Metanephros (tissue), 2 donors: ENCODE data around the genes JAK2, MLANA and RANBP6.

DNA sequence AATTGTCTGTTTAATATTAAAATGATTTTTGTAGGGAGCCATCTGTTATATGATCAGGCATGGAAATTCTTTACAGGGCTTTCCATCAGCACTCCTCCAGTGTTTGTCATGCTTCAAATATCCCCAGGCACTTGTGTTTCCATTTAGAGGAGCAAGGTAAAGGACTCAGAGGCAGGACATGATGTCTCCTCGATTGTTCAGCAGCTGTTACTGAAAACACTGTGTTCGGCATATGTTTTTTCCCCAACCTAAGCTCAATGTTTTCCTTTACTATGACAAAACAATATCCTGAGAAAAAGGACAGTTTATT is 172.3 kb upstream of the RFX3 start:
- RAMPAGE, long total RNA = no peak

GRCh38 chr9:3793806-3794624 is 268.2 kb upstream of the RFX3 start:
- RAMPAGE, long total RNA = no peak

- RAMPAGE, long total RNA = no peak
Observed at GRCh38 chr9:4105840-4106189, 194.1 kb downstream of the GLIS3 start.

DNA sequence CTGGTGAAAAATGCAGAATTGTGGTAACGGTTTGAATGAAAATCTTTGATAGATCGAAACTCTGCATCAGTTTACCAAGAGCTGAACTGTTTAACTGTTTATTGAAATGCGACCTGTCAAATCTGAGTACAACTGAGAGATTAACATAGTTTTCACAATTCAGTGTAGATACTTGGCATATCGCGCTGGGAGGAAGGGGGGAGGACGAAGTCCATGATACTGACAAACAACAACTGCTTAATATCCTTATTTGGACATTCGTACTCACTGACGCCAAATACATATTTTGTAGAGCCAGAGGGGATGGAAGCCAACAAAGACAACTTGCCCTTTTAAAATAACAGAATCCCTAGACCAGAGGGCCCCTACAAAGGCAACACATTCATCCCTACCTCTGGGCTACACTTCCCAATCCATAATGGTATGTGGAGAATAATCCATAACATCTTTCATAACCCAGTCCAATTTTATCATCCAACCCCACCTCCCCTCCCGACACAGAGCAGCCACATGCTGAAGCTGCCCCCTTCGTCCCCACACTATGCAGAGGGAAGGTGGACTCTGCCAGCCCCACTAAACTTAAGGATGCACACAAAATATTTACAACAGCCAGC is 93.1 kb downstream of the GLIS3 start:
- RAMPAGE, long total RNA = no peak

DNA sequence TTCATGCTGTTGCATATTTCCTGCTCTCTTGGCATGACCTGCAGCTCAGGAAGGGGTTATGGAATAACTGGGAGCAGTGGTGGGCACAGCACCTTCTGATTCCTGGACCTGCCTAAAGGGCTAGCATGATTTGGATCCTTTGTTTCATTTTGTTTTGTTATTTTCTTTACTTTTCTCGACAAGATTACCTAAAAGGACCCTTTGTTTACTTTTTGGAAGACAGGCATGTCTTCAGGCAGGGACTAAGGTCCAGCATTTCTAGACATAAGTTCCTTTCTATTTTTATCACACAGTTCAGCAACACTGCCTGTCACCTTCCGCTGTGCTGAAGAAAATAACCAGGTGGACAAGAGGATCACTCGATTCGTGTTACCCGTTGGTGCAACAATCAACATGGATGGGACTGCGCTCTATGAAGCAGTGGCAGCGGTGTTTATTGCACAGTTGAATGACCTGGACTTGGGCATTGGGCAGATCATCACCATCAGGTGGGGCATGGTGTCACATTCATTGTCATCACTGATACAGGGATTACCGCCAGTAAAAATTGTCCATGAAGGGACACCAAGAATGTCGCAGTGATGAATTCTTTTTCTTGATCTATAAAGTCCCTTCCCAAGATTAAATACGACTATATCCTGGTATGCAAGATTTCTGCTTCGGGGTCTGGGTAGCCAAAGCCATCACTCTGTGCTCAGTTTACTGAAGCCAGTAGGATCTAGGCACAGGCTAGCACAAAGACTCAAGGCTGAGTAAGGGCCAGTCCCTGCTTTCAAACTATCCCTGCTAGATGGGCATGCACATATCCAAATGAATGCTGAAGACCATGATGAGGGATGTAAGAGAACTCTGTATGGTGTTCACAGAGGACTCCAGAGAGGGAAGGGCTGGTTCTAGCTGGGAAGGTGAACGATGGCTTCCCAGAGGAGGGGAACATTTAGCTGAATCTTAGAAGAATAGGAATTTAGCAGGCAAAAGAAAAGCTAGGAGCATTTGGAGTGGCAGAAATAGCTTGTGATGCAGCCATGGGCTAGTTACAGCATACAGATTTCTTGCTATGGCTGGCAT is 85.5 kb upstream of the PLPP6 start:
- RAMPAGE, long total RNA = no peak

DNA sequence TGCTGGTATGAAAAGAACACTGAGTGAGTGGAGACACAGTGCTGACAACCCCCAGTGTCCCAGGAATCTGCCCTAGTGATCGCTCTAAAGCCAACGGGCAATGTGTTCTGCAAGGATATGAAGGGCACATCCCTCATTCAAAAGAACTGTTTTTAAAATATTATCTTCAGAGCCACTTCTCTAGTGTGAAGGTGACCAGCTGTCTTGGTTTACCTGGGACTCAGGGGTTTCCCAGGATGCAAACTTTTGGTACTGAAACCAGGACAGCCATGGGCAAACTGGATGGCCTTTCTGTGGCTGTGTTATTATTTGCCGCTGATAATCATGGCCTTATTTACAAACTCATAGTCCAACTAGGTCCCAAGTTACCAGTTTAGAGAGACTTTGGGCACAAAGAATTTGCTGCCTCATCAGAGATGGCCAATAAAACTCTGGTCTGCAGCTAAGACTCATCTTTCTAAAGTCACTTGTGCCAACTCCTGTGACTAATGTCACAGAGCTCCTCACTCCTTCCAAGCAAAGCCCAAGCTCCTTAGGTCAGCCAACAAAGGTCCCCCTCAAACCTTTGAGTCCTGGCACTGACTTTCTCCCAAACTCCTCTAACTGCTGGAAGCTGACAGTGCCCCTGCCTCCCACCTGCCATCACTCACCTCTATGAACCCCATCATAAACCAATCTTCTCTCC is 47.5 kb upstream of the PLPP6 start:
- RAMPAGE, long total RNA = no peak

- RAMPAGE, long total RNA = no peak
Observed at GRCh38 chr9:4732719-4733415, 8.1 kb downstream of the AK3 start.

DNA sequence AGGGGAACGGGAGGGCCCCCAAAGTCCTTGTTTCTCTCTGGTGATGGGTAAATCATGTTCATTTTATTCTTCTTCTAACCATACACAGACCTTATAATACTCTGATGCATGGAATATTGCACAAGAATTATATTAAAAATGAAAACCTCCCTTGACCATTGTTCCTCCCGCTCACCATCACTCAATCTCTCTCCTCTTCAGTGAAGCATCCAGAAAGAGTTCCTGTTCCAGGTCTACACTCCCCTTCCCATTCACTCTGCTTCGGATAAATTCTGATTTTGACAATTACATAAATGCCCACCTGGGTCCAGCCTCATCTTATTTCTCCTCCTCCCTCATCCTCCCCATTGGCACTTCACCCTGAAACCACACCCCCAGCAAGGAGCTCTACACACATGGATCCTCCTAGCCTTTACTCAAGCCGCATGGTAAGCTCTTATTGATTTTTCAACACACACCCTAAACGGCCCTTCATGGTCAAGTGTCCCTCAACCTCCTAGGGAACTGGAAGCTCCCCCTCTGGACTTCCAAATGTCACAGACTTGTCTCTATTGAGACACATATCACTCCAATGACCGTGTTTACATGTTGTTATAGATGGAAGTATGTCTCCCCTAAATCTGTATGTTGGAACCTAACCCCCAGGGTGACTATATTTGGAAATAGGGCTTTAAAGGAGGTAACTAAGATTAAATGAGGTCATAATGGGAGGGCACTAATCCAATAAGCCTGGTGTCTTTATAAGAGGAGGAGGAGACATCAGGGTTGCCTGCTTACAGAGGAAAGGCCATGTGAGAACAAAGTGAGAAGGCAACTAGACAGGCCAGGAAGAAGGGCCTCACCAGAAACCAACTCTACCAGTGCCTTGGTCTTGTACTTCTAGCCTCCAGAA is 7.3 kb downstream of the AK3 start:
- RAMPAGE, long total RNA = no peak

- RAMPAGE, long total RNA = no peak
Observed at GRCh38 chr9:4794233-4794656, 1.5 kb downstream of the RCL1 start.

DNA sequence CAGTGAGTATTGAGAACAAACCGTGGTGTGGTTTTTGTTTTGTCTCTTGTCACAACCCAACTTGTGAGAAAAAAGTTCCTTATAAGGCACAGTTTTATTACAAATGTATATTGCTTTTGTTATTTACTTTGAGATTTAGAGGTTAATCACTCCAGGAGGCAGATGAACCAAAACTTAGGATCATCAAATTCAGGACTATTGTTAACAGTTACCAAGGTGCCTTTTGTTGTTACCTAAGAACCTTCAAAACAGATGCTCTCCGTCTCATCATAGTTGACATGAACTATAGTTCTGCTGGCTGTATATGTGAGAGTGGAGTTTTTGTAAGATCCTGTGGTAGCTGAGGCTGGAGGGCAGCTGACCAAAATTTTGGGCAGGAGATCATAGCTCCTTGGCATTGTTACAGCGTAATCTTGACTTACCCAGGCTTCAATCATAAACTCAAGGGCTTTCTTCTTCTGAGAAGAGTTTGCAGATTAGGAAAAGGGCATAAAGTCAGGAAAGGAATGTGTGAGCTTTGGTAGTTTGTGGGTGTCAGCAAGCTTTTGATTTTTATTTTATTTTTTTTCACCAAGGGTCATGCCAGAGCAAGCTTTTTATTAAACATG is 34.4 kb downstream of the RCL1 start:
- RAMPAGE, long total RNA = no peak

- RAMPAGE, long total RNA = no peak
Observed at GRCh38 chr9:4850154-4851615, 57.9 kb downstream of the RCL1 start.

DNA sequence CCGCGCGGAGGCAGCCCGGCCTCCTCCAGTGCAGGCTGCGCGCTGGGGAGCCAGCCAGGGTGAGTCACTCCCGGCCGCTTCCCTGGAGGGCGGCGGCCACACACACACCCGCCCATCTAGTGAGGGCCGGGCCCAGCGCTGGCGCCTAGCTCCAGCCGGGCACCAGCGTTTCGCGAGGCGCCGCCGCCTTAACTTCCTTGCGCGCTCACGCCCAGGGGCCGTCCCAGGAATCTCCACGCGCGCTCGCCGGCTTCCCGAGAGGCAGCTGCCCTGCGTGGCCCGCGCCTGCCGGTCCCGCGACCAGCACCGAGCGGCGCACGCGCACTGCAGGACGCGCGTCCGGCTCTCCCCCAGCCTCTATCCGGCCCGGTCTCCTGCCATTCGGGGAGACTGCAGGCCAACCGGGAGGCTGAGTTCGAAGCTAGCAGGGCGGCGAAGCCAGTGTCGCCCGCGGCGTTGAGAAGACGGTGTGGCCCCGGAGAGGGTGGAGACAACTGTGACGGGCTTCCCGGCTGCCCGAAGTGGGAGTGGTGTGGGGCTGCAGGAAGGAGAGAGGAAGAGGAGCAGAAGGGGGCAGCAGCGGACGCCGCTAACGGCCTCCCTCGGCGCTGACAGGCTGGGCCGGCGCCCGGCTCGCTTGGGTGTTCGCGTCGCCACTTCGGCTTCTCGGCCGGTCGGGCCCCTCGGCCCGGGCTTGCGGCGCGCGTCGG is at the start of gene JAK2:
JAK2 (plus strand) TSS at position 566 of the 710 bp plus-strand sequence.
- RAMPAGE, long total RNA = no peak

DNA sequence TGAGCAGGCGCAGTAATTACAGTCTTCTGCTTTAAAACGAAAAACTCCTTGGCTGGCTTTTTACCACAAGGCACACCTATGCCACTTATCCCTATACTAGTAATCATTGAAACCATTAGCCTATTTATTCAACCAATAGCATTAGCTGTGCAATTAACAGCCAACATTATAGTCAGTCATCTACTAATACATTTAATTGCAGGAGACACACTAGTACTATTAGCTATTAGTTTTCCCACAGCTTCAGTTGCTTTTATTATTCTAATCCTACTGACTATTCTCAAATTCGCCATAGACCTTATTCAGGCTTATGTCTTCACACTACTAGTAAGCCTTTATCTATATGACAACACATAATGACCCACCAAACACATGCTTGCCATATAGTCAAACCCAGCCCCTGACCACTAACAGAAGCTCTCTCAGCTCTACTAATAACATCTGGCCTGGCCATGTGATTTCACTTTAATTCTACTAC is 85.5 kb downstream of the INSL6 start:
- RAMPAGE, long total RNA = no peak

GRCh38 chr9:5133882-5134156 is 51.6 kb downstream of the INSL6 start:
- RAMPAGE, long total RNA = no peak

DNA sequence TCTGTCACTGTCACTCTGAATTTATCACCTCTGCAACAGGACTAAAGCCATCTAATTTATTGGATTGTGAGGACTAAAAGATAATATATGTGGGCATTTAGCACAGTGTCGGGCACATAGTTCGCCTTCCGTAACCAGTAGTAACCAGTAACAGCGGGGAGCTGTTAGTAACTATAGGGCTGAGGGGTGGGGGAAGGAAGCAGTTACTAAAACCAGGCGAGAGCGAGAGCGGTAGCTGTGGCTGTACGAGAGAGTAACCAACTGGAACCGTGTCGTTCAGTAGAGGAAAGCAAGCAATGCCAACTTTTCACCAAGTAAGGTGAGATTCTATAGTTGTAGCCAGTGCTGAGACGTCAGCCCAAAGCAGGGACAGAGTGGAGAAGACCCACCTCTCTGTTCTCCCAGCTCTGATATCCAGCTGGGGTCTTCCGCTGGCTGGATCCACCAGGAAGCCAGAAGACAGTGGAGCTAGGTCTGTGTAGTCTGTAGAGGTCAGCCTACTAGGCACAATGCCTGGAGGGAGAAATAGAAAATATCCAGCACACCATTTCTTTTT is 1.1 kb upstream of the PLGRKT start:
- RAMPAGE, long total RNA = no peak

DNA sequence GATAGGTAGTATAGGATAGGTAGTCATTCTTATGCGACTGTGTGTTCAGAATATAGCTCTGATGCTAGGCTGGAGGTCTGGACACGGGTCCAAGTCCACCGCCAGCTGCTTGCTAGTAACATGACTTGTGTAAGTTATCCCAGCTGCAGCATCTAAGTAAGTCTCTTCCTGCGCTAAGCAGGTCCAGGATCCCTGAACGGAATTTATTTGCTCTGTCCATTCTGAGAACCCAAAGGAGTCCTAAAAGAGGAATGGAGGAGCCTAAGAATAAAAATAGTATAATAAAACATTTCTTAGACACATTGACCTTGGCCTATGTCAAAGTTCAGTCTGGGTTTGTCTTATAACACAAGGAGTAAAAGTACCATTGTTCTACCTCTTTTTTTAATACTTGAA is 508 bp downstream of the CD274 start:
- RAMPAGE, long total RNA = no peak

DNA sequence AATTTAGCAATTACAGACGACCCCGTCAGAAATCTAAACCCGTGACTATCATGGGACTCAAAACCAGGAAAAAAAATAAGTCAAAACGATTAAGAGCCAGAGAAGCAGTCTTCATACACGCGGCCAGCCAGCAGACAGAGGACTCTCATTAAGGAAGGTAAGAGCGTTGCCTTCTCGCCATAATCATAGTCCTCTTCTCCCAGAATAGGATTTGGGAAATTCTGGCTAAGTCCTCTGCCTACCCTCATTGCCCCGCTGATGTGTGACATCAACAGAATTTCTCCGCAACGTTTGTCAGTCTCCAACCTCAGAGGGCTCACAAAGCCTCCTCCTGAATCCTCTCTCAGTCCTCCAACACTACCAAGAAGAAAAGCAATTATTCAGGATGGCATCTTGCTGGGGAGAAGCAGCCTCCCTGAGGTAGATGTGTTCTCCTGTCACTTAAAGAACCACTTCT is at the start of gene MLANA:
MLANA (plus strand) TSS at position 110 of the 457 bp plus-strand sequence.
- RAMPAGE, long total RNA = no peak

DNA sequence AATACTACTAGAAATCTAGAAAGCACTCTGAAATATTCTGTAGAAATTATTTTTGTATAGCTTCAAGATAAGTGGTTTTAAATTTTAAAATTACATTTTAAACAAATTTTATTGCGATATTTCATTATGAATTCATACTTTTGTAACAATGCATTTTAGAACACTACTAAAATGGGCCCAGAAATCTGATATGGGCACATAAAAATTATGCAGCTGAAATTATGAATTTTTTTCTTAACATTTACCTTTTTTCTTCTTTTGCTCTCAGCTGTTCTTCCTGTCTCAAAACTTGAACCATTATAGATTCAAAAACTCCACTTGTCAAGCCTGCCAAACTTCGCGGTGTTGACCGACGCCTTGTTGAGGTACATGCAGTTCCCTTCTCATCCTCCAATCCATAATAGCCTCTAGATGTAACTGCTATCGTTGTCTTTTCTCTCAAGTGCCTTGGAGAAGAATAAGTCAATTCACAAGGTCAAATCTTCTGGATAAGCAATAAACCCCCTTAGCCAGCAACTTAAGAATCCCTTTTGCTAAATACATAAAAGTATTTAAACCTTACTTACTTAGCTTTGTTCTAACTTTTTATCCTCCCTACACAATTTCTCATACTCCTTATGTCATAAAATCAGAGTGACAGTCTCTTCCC is 20.1 kb downstream of the KIAA2026 start:
- RAMPAGE, long total RNA = no peak

DNA sequence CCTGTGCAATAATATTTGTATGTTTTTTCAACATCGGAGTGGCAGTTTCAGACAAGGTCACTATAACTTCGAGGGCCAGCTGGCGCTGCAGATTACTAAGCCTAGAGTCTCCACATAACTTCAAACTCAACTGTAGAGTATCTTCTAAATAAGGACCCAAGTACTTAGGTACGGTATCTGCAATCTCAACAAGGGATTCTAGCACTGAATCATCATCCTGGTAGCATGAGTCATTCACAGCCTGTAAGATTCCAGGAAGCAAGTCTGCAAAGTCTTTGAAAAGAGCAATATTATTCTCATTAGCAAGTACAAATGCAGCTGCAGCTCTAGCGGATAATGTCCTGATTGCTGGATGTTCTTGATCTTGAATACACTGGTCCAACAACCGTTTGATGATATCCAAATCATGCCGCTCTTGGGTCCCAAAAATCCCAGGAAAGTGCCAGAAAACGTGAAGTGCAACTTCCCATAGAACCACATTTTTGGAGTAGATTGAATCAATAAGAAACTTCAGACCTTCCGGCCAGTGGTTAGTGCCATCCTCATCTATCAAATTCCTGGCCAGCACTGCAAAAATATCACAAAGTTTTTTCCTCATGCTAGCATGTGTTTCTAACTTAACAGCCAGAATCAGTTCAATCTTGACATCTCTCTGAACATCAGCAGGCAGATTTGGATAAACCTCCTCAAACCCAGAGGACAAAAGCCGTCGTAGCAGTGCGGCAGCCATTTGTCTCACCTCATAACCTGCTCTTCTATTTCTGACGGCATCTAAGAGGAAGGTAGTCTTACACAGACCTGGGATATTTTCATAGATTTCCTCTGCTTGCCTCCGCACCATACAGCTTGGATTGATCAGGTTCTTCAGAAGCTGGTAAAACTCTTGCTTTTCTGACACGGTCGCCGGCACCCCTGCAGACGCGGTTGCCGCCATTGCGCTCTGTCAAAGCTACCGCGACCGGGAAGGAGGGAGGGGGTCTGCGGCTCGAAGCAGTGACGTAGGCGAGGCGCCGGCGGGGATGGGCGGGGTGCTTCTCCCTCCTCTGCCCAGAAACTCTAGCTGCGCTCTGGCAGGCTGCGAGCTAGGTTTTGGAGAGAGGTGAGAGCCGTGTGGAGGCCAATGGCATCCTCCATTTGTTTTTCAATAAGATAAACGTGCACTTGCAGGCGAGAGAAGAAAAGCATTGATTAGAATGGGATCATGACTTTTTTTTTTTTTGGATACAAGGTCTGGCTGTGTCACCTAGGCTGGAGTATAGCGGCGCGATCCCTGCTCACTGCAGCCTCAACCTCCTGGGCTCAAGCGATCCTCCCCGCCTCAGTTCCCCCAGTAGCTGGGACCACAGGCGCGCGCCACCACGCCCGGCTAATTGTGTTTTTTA is at the start of gene RANBP6:
RANBP6 (minus strand) TSS at position 951 of the 1,382 bp plus-strand sequence.
- RAMPAGE, long total RNA = start-site peak on the minus strand centred at position 951 of the sequence, 38 bp wide, 366 and 132 reads in 2 replicates

DNA sequence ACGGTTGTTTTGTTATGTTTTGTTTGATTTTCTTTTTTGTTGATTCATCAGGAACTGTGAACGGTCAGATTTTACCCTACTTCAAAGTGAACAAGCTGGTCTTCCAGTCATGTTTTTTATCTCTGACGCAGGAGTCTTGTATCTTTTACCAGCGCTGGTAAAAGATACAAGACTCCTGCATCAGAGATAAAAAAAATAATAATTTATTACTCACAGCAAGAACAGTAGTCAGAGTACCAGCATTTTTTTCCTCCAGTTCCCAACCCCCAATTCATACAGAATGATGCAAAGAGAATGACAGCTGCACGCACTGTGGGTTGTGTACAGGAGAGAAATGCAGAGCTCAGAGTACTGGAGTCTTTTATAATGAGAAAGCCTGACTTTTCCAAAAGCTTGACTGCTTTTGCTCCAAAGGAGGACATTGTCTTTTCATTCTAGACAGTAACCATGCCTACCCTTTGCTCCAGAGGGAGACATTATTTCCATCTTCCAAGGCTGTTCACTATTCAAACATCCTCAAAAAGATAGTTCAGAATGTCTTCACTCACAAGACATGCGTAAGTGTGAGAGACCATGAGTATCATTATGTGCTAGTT is 14.2 kb upstream of the RANBP6 start:
- RAMPAGE, long total RNA = no peak